Measurements from ENCODE around the genes FGFRL1 and UVSSA.

- PRO-cap: no peak
Observed at GRCh38 chr4:74040-74795, 21.1 kb downstream of the ZNF595 start.

DNA sequence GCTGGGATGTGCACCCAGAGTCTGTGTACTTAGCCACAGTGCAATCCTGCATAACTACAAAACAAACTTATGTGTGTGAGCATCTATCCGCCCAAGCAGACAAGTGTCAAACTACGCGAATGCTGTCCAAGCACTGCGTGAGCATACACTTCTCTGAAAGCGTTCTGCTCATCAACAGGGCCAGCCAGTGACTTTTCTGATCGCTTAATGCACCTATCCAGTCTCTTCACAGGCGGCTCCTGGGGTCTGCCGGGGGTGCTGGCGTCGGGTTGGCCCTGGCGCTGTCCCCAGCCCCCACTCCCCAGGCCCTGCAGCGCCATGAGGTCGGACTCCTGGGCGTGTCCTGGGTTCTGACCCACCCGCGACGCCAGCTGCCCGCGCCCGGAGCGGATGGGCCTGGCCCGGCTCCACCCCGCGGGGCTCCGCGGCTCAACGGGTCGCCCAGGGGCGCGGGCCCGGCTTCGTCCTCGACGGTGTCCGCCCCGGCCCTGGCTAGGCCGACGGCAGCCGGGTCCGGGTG lies 1.4 kb upstream of the ZNF141 start:
- PRO-cap: unidirectional peak, plus-strand start at position 467 of the sequence

GRCh38 chr4:385976-386645 lies 48.5 kb downstream of the ZNF141 start:
- PRO-cap: no peak

GRCh38 chr4:467322-467896 lies 31.5 kb downstream of the ZNF721 start:
- PRO-cap: no peak

- PRO-cap: no peak
Observed at GRCh38 chr4:532226-533171, 33.5 kb downstream of the PIGG start.

DNA sequence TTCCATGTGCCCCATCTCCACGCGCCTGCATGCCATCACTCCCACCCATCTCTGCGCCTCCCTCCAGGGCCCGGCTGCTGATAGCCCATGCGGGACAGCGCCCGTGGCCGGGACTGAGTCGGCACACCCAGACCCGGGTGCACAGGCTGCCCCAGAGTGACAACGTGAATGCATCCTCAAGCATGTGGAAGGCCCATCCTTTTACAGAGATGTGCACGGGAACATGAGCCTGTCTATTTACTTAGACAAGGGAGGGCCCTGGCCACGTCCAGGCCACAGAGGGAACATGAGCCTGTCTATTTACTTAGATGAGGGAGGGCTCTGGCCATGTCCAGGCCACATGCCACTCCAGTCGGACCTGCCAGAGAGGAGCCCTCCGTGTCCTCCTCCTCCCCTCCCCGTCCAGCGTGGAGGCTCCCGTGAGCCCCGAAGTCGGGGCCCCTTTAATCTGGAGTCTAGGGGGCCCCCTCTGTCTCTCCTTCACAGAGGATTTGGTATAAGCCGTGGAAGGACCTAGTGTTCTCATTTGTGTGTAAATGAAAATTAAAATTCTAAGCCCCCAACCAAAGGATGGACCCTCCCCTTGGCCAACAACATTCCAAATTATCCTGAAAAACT lies 4.3 kb upstream of the SLC49A3 start:
- PRO-cap: no peak

GRCh38 chr4:783093-783563 lies 42.8 kb downstream of the CPLX1 start:
- PRO-cap: no peak

DNA sequence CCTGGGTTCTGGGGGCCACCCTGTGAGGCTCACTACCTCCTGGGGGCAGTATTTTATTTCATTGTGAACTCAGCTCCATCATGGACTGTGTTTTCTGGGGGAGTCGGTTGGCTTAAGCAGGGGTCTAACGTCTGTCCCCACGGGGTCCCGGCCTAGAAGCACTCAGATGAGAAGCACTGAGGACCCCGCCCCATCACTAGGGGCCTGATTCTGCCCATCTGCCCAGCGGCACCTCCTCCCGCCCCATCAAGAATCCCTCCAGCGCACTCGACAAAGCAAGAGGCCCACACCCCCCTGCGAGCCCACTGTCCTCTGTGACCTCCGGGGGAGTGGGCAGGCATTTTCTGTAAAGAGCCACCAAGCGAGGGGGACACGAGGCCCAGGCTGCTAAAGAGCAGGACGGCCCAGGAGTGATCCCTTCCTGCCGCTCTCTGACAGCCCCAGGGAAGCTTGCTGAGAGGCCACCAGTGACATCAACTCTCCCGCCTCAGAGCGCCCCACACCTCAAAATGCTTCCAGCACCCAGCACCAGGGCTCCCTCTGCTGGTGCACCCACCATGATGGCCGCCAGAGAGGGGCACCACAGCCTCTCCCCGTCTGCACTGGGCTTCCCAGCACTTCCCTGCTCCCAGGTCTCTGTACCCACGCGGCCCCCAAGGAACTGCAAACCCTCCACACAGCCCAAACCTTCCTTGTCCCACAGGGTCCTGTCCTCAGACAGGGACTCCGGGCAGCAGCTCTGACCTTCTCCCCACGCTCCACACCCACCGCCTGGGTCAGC lies 40.5 kb downstream of the GAK start:
- PRO-cap: no peak

GRCh38 chr4:903541-903856 lies 28.6 kb downstream of the GAK start:
- PRO-cap: no peak

DNA sequence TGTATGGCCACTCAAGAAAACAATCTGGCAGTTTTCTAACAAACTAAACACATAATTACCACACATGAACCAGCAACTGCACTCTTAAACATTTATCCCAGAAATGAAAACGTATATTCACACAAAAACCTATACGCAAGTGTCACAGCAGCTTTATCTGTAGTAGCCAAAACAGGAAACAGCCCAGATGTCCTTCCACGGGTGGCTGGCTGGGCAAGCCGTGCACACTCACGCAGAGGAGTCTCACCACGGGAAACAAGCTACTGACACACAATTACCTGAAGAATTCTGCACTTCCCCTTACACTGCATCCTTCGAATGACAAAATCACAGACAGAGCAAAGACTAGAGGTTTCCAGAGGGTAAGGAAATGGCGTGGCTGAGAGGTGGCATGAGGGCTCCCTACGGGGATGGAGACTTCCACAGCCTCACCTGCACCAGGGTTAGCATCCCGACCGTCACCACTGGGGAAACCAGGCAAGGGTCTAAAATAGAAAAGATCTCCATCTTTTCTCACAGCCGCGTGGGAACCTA lies 9.3 kb downstream of the GAK start:
- PRO-cap: no peak

DNA sequence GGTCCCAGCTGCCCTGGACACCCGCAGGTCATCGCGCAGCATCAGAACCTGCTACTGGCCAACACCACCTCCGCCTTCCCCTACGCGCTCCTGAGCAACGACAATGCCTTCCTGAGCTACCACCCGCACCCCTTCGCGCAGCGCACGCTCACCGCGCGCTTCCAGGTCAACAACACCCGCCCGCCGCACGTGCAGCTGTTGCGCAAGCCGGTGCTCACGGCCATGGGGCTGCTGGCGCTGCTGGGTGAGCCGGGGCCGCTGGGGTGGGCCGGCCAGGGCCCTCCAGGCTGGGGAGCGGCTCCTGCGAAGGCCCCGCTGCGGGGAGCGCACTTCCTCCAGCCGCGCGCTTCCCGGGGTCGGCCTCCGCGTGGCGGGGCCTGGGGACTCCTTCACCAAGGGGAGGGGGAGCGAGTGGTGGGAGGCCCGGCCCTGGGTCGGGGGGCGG lies 9.1 kb upstream of the SLC26A1 start:
- PRO-cap: no peak

GRCh38 chr4:1011073-1011870 lies at the start of gene FGFRL1:
Gene FGFRL1, plus strand, starts transcription at chr4:1011626.
- PRO-cap: bidirectional peak, plus-strand start at chr4:1011635, minus-strand start at chr4:1011300

DNA sequence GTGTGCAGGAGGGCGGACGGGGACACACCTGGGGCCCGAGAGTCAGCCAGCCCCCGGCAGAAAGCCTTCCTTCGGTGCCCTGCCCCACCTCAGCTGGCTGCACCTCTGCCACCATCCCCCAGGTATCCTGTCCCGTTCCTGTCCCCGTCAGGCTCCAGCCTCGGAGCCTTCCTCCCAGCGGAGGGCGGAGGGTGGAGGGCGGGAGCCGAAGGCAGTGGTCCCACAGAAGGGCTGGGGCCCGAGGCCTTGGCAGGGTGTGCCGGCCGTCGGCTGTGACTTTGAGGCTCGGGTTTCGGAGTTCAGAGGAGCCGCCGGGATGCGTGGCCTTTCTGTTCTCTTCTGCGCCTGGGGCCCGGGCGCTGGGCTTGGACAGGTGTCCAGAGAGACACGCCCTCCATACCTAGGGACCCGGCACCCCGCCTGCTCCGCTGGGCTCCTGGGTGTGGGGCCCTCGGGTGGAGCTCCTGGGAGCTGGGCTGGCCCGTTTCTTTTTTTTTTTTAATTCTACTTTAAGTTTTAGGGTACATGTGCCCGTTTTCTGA lies 11.2 kb downstream of the FGFRL1 start:
- PRO-cap: no peak

DNA sequence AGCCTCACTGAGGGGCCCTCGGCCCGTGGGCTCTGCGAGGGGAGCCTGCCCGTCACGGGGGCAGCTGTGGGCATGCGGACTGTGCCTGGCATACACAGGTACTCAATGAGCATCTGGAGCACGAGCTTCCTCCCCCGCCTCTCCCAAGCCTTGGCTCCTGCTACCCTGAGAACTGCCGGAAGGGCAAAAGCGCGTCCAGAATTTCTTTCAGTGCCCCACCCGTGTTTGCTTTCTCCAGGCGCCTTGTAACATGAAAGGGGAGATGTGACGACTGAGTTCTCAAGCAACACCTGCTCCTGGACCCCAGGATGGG lies 47.3 kb downstream of the FGFRL1 start:
- PRO-cap: no peak

DNA sequence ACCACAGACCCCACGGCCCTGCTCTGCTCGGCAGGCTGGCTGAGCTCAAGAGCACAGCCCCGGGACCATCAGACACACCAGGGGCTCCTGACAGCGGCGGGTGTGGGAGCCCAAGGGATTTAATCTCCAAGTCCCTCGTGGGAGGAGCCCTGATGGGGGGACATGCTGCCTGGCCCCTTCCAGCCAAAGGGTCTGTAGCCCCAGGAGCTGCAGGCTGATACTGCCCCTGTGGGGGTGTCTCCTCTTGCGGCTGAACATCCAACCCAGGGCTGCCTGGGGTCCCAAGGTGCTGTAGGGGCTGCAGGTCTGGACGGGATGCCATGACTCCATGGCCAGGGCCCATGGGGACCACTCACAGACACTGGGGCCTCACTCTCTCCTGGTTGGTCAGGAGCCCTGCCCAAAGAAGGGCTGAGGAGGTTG lies 35.2 kb downstream of the CTBP1 start:
- PRO-cap: no peak

DNA sequence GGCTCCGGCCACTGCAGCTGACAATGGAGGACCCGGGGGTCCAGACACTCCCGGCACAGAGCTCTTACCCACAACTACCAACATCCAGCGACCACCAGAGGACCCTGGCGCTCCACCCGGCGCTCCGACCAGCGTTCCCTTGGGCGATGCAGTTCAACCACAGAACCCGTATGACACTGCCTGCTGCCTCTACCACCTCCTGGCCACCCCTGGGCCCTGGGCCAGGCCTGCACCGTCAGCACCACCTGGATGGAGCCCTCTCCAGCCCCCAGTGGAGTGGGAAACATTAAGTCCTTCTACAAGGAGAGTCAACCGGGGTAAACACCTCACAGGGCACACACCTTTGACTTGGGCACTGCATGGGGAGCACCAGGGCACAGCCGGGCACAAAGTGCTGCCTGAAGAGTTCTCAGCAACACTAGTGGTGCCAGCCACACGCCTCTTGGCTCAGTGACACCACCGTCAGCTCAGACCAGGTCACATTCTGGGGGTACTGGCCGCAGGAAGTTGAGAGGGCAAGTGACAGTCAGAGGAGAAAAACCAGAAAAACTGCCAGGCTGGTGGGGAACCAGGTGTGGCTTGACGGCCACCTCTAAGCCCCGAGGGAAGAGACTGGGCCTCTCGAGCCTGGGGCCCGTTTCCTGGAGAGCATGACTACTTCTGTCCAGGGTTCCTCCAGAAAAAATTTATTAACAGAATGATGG lies 2.6 kb downstream of the CTBP1 start:
- PRO-cap: no peak

DNA sequence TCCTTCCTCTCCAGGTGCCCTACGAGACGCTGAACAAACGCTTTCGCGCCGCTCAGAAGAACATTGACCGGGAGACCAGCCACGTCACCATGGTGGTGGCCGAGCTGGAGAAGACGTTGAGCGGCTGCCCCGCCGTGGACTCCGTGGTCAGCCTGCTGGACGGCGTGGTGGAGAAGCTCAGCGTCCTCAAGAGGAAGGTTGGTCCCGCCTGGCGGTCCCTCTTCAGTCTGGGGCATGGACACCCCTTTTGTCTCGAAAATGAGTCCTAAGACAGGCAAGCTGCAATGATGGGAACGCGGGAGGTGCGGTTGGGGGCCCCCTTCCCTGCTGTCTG lies 22.2 kb downstream of the MAEA start:
- PRO-cap: no peak

- PRO-cap: no peak
Observed at GRCh38 chr4:1324009-1324765, 22.8 kb upstream of the UVSSA start.

GRCh38 chr4:1330598-1331189 lies 16.3 kb upstream of the UVSSA start:
- PRO-cap: no peak

DNA sequence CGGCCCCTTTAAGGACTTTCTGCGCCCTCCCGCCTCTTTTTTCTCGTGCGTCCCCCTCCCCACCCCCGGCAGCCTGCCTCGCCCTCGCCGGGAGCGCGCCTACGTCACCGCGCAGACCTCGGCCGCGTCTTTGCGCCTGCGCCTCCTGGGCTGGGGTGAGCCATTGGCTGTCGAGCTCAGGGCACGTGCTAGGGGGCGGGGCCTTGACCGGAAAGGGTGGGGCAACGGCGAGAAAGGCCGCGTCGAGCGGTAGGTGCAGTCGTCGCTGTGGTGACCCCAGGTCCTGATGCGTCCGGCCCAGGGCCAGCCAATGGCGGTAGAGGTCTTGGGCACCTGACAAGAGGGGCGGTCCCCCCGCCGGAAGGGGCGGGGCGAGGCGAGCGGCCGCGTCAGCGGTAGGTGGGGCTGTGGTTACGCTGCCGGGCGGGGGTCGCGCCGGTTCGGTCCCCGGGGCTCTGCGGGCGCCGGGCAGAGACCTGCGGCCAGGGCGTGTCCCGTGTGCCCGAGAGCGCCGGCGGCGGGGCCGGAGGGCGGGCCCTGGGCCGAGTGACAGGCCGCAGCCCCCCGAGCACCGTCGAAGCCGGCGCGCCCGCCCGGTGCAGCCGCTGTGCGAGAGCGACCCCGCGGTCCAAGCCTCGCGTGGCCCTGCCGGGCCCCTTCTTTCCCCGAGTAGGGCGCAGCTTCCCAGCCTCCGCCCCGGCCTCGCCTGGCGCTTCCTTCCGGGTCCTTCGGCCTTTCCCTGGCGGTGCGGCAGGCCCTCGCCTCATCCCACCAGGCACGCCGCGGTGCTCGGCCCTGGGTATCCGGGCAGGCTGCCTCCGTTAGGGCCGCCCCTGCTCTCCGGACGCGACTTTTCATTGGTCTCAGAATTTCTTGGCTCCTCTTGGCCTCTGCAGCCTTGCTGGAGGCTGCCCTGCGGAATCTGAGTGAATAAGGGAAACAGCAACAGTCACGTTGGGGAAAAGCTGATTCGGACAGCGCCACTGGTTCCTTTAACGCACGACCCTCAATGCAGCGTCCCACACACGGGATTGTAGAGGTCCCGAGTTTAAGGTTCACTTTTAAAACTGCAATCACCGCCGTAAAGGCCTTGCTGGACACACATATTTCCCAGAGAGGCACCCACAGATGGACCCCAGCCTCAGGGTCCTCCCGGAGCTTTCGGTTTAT lies at the start of gene UVSSA:
Gene UVSSA, plus strand, starts transcription at position 374 of the 1,170 bp plus-strand sequence.
- PRO-cap: bidirectional peak, plus-strand start at position 414 of the sequence, minus-strand start at position 75 of the sequence; bidirectional peak, plus-strand start at position 717 of the sequence, minus-strand start at position 708 of the sequence; bidirectional peak, plus-strand start at position 925 of the sequence, minus-strand start at position 797 of the sequence

All from gallbladder (tissue), 1 donor.